ENCODE measurements around a stretch of chr1.

GRCh38 chr1:208176570-208177302, 67.4 kb downstream of the PLXNA2 start:
- PRO-cap: no peak
- RAMPAGE, long total RNA, 3 experiments: no peak in any of the 3 experiments

DNA sequence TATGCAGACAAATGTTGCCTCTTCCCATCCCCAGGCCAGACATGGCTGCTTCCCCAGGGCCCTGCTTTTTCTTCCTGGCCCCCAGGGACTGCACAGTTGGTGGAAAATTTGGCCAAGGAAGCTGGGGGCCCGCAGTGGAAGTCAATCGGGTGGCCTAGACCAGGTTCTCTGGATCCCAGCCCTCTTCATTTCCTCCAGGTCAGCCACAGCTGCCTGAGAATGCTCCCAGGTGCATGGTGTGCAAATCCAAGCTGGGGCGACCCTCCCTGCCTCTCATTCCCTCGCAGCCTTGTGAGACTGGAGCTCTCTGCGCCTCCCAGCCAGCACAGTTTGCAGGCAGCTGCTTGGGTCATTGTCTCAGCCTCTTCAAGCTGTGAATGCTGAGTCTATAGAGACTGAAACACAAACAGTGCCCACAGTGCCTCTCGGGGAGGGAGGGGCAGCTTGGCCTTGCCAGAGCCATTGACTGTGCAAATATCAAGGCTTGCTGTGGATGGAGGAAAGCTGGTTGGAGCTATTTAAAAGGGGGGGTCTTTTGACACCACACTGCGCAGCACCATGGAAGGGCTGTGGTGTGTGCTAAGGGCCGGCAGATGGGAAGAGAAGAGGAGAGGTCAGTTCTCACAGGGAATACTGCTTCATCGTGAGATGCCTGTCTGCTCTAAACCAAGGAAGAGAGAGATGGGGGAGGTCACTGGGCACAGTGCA, 10.7 kb downstream of the PLXNA2 start:
- PRO-cap: no peak
- RAMPAGE, long total RNA, 3 experiments: no peak in any of the 3 experiments

GRCh38 chr1:209404584-209405046, 178.9 kb upstream of the CAMK1G start:
- PRO-cap: no peak
- RAMPAGE, long total RNA, 3 experiments: no peak in any of the 3 experiments

DNA sequence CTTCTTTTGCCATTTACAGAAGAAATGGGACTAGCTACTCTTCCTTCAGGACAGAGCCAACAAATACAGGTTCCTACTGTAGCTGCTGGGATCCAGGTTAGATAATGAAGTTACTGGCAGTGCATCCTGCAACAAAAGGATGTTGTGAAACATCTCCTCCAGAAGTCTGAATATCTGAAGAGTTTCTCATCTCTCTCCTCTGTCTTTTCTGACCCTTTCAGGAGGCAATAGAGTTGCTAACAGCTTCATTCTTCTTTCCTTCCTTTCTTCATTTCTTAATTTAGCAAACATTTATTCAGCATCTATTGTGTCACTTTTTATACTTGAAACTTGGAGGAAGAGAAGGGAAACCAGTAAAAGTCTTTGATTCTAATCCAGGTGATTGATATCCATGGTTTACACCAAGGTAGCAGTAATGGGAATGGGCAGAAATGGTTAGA, 171.3 kb upstream of the CAMK1G start:
- PRO-cap: no peak
- RAMPAGE, long total RNA, 3 experiments: no peak in any of the 3 experiments

DNA sequence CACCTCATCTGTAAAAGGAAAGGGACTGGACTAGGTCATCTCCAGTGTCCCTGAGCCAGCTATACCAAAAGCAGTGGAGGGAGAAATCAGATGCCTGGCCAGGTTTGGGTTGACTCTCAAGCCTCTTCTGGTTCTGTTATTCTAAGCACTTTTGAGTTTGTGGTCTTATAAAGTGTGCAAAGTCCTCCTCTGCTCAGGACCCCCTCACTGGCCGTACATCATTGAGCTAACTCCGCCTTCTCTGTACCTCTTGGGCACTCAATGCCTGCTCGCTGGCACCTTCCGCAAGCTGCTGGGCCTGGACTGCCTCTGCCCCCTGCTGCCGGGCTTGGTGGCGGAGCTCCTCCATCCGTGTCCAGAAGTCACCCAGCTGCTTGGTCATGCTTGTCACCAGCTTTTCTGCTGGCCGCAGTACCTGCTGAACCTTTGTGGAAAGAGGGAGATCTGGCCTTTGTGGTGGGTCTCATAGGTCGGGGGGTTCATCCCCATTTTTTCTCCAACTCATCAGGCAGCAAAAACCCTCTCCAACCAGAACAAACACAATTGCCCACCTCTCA, 33.7 kb downstream of the CAMK1G start:
- PRO-cap: no peak
- RAMPAGE, long total RNA, 3 experiments: no peak in any of the 3 experiments

DNA sequence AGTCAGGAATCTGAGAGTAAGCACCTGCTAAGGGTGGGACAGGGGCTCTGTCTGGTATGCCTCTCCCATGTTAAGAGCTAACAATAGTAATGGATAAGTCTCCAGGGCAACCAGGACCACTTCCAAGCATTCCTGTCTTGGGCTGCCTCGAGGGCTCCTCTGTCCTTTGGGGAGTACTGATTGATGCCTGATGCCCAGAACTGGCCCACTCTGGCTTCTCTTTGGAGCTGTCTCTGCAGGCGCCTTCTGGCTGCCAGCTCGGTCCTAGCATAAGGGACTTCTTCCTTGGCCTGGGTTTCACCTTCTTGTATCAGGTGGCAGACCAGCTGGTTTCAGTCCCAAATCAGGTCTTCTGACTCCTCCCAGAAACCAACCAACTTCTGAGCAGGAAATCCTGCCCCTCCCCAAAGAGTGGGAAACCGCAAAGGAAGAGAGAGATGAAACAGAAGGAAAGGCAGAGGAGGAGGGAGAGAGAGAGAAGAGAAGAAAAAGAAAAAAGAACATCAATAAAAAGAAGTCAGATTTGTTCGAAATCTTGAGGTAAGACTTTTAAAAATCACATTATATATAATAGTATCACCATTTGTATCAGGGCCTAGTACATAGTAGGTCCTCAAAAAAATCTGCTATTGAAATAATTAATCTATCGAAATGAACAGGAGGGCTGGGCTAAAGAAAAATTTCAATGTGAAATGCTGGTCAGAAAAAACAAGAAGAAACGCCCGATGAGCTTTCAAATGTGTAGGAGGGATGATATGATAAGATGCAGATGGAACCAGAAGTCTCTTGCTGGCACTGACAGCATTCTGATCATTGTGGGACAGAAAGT, 10.7 kb downstream of the G0S2 start:
- PRO-cap: no peak
- RAMPAGE, long total RNA, 3 experiments: no peak in any of the 3 experiments

DNA sequence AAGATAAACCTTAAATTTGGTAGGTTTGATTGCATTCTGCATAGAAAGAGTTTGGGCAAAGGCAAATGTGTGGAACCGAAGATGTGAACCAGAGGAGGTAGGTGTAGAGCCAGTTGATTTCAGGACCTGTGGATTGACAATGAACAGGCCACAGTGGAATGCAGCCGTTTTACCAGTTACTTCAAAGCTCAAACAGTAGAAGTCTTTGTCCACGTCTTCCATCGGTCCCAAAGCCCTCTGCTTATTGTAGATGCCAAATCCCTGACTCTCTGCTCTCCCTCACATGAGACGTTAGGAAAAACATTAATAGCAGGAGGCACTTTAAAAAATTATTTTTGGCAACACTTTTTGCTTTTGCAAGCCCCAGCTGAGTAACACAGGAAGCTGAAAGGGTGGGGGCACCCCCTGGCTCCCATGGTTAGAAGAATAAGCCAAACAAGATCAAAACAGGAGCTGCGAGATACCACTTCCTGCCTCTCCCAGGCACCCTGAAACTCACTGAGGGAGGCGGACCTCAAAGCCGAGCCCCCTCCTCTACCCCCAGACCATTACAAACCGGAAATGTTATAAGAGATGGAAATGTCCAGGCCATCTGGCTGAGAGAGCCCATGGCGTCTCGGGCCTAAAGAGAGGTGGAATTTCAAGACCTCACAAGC, 13.4 kb downstream of the TRAF3IP3 start:
- PRO-cap: no peak
- RAMPAGE, long total RNA, 3 experiments: no peak in any of the 3 experiments

GRCh38 chr1:209873366-209874043, 45.7 kb downstream of the UTP25 start:
- PRO-cap: no peak
- RAMPAGE, long total RNA, 3 experiments: no peak in any of the 3 experiments

DNA sequence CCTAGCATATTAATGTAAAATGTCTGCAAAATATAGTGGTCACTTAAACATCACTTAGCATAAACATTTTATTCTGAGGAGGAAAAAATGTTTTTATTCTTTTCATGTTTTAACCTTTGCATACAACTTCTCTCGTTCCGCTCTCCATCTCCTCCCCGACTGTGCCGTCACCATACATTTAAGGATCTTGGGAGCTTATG, 131.9 kb downstream of the SYT14 start:
- PRO-cap: no peak
- RAMPAGE, long total RNA, 3 experiments: no peak in any of the 3 experiments

DNA sequence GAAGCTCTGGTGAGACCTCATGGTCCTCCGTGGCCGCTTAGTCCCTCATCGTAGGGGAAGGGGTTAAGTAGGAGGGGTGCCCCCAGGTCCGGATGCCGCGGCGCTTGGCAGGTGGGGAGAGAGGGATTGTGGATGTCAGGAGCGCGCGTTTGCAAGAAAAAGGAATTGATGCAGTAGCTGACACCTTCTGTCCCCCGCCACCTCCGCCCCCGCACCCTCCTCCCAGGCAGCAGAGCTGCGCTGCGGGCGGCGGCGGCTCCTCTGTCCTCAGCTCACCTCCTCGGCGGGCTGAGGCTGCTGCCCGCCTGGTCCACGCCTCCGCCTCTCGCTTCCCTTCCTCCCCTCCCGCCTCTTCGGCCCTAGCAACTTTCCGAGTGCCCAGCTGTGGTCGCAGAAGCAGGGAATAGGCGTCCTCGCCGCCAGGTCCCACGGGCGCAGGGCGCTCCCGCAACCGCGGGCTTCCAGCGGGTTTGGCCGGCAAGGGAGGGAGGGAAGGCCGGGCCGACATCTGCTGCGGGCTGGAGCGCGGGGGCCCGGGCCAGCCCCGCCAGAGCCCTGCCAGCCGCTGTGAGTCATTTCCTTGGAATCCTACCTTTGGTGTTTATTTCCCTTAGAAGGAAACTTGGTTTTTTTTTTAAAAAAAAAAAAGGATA, 889 bp downstream of the SERTAD4 start:
- PRO-cap: no peak
- RAMPAGE, long total RNA, 3 experiments: start-site peak on the minus strand in 3 of 3 experiments, centred at positions 496 to 519 of the sequence, 18 to 96 reads per replicate

GRCh38 chr1:210234012-210234651, 1.5 kb downstream of the SERTAD4 start:
- PRO-cap: bidirectional peak, plus-strand start at chr1:210234305, minus-strand start at chr1:210234090
- RAMPAGE, long total RNA, 3 experiments: no peak in any of the 3 experiments

DNA sequence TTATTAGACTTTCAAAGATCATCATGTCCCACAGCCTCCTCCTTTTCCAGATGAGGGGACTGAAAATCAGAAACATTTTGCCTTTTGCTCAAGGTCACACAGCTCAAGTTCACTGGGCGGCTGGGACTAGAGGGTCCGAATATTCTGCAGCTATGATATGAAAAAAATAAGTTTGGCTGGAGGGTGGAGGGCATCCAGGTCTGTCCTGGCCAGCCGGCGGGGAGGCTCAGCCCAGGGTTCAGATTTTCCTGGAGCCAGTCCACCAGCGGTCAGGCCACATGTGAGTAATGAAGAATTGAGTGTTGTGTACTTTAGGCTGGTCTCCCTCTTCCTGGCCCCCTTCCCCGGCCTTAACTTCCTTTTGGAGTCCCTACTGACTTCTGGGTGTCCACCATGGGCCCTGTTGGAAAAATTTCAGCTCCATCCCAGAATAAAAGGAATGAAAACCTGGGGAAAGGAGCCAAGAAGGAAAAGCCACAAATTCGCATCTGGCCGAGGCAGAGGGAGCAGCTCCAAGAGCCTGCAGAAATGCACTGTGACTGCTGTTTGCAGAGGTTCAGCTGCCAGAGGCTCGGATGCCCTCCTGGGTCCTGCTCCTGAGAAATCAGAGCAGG, 35.6 kb upstream of the HHAT start:
- PRO-cap: no peak
- RAMPAGE, long total RNA, 3 experiments: no peak in any of the 3 experiments

DNA sequence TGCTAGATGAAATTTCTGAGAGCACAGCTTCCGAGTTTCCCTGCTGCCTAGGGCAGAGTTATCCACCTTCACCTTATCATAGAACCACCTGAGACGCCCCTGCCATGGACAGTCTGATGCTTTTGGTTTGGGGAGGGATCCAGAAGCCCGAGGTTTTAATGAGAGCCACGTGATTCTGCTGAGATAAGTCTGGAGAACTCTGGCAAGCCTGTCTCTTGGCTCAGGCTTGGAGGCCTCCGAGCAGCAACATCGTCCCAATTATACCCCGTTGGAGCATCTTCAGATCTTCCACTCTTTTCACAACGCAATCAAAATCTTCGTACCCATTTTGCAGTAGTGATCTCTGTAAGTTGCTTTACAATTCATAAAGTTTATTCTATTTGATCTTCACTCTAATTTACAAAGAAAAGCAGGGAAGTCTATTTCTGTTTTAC, 645 bp upstream of the HHAT start:
- PRO-cap: no peak
- RAMPAGE, long total RNA, 3 experiments: no peak in any of the 3 experiments

DNA sequence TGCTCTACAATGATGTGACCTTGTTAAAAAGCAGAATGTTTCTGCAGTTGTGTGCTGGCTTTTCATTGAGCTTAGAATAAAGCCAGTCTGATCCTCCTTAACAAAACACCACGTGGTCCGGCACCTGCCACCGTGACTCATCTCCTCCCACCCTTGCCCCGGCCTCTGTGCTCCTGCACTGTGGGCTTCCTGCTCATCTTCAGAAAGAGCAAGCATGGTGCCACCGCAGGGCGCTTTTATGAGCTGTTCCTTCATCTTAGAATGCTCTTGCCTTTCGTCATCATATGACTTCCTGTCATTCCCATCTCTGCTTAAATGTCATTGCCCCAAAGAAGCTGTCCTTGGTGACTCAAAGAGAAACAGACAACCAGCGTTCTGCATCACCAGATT, 117.7 kb downstream of the HHAT start:
- PRO-cap: no peak
- RAMPAGE, long total RNA, 3 experiments: no peak in any of the 3 experiments

DNA sequence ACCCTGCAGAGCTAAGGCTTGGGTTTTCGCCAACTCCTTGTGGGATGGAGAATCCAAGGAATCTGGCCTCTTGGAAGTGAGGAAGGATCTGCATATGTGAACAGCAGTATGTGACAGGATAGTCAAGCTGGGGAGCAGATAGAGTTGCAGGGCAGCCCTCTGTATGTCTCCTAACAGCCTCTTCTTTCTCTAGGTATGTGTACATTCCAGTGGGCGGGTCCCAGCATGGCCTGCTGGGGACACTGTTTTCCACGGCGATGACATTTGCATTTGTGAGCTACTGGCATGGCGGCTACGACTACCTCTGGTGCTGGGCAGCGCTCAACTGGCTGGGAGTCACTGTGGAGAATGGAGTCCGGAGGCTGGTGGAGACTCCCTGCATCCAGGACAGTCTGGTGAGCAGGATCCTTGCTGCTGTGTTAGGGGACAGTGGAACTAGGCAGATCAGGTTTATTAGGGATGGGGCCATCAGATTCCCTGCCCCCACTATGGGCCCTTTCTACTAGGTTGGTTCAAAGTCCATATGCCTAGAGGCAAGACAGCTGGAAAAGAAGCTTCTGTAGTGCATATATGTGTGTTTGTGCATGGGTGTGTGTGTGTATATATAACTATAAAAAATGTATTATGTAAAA, 259.1 kb downstream of the HHAT start:
- PRO-cap: no peak
- RAMPAGE, long total RNA, 3 experiments: no peak in any of the 3 experiments

- PRO-cap: no peak
- RAMPAGE, long total RNA, 3 experiments: no peak in any of the 3 experiments
Measured at GRCh38 chr1:211407752-211408019, 81.1 kb downstream of the TRAF5 start.

- PRO-cap: no peak
- RAMPAGE, long total RNA, 3 experiments: no peak in any of the 3 experiments
Measured at GRCh38 chr1:211415988-211416690, 75.8 kb downstream of the RD3 start.

DNA sequence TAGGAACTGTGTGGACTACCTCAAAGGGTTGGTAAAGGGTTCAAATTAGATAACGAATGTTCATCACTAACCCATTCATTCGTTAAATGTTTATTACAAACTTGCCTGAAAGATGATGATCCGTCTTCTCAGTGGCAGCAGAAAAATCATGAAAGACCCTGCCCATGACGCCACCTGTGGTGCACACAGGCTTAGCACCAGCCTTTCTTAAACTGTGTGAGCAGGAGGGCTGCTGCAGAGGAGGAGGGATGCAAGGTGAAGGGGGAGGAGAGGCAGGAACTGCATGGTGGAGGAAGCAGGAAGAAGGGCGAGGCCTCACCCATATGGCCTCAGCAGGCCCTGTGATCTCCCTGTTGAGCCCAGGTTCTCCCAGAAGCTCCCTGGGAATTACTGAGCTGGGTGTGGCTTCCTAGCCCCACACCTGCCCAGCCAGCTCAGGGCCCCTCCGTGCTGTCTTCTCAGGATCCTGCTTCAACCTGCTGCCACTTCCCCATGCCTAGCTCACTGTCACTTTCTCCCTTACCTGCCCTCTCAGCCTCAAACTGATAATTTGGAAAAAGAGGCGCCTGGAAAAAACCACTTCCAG, 25.1 kb upstream of the RD3 start:
- PRO-cap: no peak
- RAMPAGE, long total RNA, 3 experiments: no peak in any of the 3 experiments

DNA sequence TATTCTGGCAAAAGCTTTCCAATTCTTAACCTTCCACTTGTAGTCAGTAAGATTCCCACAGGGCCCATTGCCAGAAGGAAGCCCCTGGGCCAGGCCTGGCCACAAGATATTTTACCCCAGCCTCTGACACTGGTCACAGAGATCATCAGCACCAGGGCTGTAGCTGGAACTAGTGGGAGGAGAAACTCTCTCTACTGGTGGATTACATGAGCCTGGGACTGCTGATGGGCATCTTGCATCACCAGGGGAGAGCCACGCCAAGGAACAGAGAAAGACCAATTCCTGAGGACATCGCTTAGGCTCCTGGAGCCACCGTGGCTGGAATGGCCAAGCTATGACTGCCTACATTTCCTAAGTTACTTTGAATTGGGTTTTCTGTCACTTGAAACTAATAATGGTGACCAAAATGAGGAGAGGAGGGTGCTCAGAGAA, 26.7 kb upstream of the RD3 start:
- PRO-cap: no peak
- RAMPAGE, long total RNA, 3 experiments: no peak in any of the 3 experiments

DNA sequence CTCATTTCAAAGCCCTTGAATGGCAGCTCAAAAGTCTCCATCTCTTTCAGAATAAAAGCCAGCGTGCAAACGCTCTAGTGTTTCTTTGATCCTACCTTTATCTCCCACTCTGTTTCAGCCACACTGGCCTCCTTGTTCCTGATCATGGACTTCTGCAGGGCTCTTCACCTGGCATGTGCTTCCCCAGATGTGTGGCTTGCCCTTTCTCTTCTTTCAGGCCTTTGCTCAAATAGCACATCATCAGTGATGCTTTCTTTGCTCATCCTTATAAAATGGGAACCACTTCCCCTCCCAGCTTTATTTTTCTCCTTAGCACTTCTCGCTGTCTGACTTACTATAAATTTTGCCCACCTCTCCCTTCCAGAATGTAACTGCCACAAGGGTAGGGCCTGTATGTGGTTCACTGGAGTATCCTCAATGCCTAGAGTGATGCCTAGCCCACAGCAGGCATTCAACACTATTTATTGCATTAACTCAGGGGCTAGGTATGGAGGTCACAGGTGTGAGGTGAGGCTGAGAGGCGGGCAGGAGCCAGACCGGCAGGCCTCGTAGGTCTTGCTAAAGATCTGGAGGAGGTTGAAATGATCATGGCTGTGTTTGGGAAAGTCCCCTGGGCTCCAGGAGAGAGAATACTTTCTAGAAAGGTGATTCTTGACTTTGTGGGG, 31.0 kb downstream of the SLC30A1 start:
- PRO-cap: no peak
- RAMPAGE, long total RNA, 3 experiments: no peak in any of the 3 experiments

All from gastrocnemius medialis (tissue), 3 donors.